Prostate gland (tissue), 2 donors: Measurements from ENCODE around the gene ABCA8.

DNA sequence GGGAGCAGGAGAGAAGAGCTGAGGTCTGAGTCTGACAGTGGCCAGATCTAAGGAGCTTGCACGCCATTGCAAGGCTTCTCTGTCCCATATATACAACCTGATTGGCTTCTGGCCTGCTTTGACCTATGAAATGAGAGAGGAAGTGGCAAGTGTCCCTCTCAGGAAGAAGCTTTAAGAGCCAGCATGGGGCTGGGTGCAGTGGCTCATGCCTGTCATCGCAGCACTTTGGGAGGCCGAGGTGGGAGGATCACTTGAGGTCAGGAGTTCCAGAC is 24.0 kb upstream of the PRKAR1A start:
- PRO-cap, result no peak
- RAMPAGE, long total RNA, 2 experiments, result no peak in any of the 2 experiments

DNA sequence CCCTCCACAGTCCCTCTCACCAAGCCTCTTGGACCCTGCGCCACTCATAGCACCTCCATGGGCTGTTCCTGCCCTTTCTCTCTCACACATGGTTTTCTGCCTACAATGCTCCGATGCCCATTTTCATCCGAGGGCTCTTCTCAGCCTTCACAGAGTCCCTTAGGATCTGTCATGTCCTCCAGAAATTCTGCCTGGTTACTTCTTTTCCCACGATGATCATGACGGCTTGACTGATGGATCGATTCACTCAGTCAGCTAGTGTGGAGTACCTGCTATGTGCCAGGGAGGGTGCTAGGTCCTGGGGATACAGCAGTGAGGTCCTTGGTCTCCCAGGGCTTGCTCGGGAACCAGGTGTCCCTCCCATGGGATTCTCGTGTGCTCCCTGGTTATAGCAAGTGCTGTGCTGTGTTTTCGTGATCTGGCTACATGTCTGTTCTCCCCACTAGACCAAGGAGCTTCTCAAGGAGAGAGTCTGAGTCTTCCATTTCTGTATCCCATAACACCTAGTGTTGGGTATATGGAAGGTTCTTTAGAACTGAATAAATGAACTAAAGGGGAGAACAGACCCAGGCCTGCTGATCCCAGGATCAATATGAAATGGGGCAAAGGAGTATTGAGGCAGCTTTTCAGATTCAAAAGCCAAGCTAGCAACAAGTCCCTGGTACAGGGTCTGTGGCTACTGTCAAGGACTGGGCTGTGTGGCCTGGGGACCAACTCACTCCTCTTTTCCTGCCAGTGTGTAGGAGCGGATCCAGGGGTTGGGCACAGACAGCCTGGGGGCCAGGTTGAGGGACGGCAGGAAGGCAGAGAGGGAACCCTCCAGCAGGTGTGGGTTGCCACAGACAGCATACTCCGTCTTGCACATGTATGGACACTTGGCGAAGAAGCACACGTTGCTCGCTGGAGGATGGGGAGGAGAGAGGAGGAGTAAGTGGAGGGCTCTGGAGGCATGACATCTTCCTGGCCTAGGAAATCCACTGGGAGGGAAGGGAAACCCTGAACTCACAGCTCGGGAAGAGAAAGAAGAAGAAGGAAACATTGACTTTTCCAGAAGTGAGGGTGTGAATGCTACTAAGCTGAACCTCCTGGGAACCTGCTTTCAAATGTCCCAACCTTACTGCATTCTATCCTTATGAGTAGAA is 29.4 kb downstream of the PRKAR1A start:
- PRO-cap, result no peak
- RAMPAGE, long total RNA, 2 experiments, result no peak in any of the 2 experiments

DNA sequence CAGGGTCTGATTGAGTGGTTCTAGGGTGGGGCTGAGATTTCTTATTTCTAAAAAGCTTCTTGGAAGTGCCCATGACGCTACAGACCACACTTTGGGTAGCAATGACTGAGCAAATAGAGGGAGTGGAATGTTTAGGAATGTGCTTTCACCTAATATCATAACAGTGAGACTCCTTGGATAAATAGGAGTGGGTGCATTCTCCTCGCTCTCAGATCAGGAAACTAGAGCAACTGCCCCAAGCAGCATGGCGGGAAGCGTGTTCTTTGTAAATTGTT is 30.8 kb downstream of the PRKAR1A start:
- PRO-cap, result no peak
- RAMPAGE, long total RNA, 2 experiments, result no peak in any of the 2 experiments

- PRO-cap, result no peak
- RAMPAGE, long total RNA, 2 experiments, result start-site peak on the minus strand in 2 of 2 experiments, at chr17:68955339-68955383 at its widest, 12 to 92 reads per replicate
These were observed at the start of gene ABCA8 for GRCh38 chr17:68955150-68955701. Gene ABCA8 (minus strand): TSS chr17:68955392.

DNA sequence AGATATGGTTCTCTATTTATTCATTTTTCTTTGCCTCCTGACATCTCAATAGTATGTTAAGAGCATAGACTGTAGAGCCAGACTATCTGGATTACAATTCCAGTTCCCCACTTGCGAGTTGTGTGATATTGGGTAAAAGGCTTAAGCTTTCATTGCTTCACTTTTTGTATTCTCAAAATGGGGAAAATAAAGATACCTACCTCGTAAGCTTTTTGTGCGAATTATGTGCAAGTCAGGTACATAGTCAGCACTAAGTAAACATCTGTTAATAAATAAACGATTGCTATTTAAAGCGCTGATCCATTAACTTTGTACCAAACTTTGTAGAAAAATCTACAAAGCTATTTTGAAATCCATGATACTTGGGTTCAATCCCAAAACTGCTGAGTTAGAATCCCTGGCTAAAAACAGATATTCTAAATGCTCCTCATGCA is 19.7 kb downstream of the ABCA6 start:
- PRO-cap, result no peak
- RAMPAGE, long total RNA, 2 experiments, result no peak in any of the 2 experiments

- PRO-cap, result no peak
- RAMPAGE, long total RNA, 2 experiments, result start-site peak on the minus strand in 1 of 2 experiments, at chr17:69323238-69323979 at its widest, 11 reads per replicate
These were observed 3.7 kb downstream of the ABCA5 start for GRCh38 chr17:69322971-69323828.

- PRO-cap, result no peak
- RAMPAGE, long total RNA, 2 experiments, result no peak in any of the 2 experiments
These were observed 1.5 kb downstream of the ABCA5 start for GRCh38 chr17:69325460-69325850.

- PRO-cap, result no peak
- RAMPAGE, long total RNA, 2 experiments, result no peak in any of the 2 experiments
These were observed 30.8 kb upstream of the ABCA5 start for GRCh38 chr17:69357615-69358242.

GRCh38 chr17:69430481-69430928 is 16.0 kb downstream of the MAP2K6 start:
- PRO-cap, result unidirectional peak, plus-strand start at chr17:69430777
- RAMPAGE, long total RNA, 2 experiments, result no peak in any of the 2 experiments

GRCh38 chr17:69461837-69462407 is 47.4 kb downstream of the MAP2K6 start:
- PRO-cap, result no peak
- RAMPAGE, long total RNA, 2 experiments, result no peak in any of the 2 experiments

GRCh38 chr17:69485072-69485644 is 70.7 kb downstream of the MAP2K6 start:
- PRO-cap, result no peak
- RAMPAGE, long total RNA, 2 experiments, result no peak in any of the 2 experiments

- PRO-cap, result no peak
- RAMPAGE, long total RNA, 2 experiments, result no peak in any of the 2 experiments
These were observed 167.7 kb upstream of the KCNJ16 start for GRCh38 chr17:69907384-69907628.

GRCh38 chr17:69961505-69961981 is 113.5 kb upstream of the KCNJ16 start:
- PRO-cap, result no peak
- RAMPAGE, long total RNA, 2 experiments, result no peak in any of the 2 experiments

- PRO-cap, result no peak
- RAMPAGE, long total RNA, 2 experiments, result no peak in any of the 2 experiments
These were observed 791 bp upstream of the KCNJ16 start for GRCh38 chr17:70074232-70074636.

DNA sequence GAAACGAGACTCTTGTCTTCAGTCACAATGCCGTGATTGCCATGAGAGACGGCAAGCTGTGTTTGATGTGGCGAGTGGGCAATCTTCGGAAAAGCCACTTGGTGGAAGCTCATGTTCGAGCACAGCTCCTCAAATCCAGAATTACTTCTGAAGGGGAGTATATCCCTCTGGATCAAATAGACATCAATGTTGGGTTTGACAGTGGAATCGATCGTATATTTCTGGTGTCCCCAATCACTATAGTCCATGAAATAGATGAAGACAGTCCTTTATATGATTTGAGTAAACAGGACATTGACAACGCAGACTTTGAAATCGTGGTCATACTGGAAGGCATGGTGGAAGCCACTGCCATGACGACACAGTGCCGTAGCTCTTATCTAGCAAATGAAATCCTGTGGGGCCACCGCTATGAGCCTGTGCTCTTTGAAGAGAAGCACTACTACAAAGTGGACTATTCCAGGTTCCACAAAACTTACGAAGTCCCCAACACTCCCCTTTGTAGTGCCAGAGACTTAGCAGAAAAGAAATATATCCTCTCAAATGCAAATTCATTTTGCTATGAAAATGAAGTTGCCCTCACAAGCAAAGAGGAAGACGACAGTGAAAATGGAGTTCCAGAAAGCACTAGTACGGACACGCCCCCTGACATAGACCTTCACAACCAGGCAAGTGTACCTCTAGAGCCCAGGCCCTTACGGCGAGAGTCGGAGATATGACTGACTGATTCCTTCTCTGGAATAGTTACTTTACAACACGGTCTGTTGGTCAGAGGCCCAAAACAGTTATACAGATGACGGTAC is 6.5 kb downstream of the KCNJ2 start:
- PRO-cap, result no peak
- RAMPAGE, long total RNA, 2 experiments, result no peak in any of the 2 experiments

GRCh38 chr17:70389176-70389810 is 220.0 kb downstream of the KCNJ2 start:
- PRO-cap, result no peak
- RAMPAGE, long total RNA, 2 experiments, result no peak in any of the 2 experiments

- PRO-cap, result no peak
- RAMPAGE, long total RNA, 2 experiments, result no peak in any of the 2 experiments
These were observed 491.9 kb downstream of the KCNJ2 start for GRCh38 chr17:70661143-70661692.

- PRO-cap, result no peak
- RAMPAGE, long total RNA, 2 experiments, result no peak in any of the 2 experiments
These were observed 439.1 kb upstream of the SOX9 start for GRCh38 chr17:71681626-71682142.

DNA sequence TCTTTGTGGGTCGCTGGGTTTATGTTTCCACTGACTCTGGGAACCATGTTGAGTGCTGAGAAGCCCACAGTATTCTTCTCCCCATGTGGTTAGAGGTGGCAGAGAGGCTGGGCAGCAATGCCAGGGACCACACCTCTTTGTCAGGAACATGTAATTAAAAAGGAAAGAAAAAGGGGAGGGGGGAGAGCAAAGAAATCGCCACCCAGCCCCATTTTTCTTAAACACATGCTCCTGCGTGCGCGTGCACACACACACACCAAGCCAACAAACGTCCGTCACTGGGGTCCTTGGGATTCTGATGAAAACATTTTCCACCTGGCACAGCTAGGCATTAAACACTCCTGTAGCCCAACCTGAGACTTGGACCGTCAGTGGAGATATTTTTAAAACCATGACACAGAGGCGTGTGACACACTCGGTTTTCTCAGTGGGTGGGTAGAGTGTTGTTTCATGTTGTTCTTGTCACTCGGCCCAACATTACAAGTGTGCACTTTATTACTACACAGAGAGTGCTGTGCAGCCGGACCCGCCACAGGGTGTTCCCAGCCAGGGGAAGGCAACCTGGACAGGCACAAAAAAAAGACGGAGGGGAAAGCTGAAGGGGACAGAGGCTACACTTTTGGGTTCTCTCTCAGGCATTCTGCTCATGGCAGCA is 154.5 kb upstream of the SOX9 start:
- PRO-cap, result no peak
- RAMPAGE, long total RNA, 2 experiments, result no peak in any of the 2 experiments

DNA sequence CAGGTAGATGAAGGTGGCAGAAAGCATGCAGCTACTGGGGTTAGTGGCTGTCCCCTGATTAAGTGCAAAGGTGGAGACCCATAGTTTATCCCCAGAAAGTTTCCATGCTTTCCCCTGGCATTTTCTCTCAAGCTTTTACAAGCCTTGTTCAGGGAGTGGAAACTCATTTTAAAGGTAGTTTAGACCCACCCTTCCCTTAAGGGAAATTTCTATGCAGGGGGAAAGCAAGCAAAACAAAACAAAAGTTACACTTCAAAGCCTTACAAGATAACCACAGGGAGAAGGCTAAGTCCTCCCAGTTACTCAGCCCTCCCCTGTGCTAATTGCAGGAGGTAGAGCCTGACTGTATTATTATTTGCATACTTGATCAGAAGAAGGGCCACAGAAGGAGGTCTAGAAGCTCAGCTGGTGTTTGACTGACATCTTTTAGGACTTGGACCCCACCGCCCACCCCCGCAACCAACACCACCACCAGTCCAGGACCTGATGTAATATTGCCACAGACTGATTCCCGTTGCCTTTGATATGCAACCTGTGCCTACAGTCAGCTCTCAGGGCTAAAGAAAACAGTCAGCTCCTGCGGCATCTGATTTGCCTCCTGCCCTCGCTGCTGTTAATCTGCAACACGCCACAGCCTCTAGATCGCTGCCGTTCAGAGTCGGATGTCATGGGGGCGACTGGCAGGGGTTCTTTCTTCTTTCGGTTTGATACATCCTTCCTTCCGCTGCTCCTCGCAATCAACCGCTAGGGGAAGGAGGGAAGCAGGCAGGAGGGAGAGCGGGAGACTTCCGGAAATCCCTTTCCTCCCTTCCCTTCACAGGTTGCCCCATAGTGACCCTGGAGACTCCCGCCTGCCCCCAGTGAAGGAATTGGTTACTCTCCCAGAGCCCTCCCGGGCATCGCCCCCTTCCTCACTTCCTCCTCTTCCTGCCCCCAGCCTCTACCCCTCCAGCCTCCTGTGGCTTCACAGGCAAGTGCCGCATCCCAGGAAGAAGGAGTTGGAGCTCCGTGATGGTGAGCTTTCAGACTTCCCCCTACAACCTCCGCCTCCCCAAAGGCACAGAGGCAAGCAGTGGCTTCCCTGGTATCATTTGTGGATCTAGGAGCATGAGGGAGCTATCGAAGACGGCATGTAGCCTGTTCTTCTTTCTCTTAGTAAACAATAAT is 90.6 kb upstream of the SOX9 start:
- PRO-cap, result no peak
- RAMPAGE, long total RNA, 2 experiments, result start-site peak on the plus strand in 1 of 2 experiments, centred at positions 810 to 940 of the sequence, 5 to 11 reads per replicate